LHCN-M2 (cell line): Measurements from ENCODE around the genes KIAA0930 and FBLN1.

GRCh38 chr22:43998793-43999439 is 25.2 kb upstream of the PARVB start:
- RAMPAGE, long total RNA = no peak

- RAMPAGE, long total RNA = no peak
Observed at GRCh38 chr22:44011952-44012606, 12.0 kb upstream of the PARVB start.

DNA sequence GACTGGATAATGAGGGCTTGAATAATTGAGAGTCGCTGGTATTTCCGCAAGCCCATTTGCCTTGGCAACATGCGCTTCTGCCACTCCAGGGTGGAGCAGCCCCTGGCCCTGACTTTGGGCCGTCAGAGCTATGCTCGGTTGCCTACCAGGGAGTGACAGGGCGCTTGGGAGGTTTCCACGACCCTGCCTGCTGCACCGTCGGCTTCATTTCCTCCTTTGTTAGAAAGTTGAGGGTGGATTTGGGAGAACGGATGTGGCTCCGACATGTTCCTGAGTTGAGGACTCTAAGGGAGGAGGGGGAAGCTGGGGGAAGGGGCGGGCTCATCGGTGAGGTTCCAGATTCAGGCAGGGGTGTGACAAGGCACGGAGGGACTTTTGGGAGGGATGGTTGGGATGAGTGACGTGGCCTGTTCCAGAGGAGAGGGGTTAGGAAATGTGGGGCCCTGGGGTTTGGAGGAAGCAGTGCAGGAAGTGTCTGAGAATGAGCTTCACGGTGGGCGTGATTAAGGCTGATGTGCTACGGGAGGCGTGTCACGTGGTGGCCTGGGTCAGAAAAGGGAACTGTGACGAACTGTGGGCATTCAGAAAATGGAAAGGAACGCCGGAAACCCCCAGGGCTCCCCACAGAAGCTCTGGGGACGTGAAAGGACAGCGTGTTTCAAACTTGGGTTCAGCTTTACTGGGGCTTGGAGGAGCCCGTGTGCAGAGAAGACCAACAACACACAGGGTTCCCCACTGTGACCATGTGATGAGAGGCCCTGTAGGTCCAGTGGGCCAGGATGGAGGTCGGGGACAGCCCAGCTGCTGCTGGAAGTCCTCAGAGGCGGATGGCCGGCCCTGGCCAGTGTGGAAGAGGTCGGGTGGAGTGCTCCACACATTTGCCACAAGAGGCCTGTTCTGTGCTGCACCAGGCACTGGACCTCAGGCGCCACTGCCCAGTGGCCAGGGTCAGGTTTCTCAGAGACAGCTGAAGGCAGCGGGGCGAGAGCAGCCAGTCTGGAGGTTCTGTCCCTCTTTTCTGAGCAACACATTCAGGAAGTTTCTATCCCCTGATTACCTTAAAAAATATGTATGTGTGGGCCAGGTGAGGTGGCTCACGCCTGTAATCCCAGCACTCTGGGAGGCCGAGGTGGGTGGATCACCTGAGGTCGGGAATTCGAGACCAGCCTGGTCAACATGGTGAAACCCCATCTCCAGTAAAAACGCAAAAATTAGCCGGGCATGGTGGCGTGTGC is 2.9 kb downstream of the PARVB start:
- RAMPAGE, long total RNA = no peak

DNA sequence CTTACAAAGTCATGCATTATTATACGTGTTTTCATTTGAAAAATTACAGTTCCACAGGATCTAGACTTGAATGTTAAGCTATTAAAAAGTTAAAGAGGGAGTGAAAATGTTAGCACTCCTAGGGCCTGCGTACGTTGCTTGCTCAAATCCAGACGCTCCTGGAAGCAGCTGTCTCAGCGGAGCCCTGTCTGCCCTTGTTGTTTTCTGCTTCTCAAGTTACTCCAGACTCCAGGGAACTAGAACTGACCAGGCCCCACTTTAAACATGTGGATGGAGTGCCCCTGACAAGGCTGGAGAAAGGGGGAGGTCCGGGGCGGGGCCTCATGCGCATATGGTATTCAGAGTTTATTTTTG is 9.6 kb downstream of the PARVB start:
- RAMPAGE, long total RNA = no peak

DNA sequence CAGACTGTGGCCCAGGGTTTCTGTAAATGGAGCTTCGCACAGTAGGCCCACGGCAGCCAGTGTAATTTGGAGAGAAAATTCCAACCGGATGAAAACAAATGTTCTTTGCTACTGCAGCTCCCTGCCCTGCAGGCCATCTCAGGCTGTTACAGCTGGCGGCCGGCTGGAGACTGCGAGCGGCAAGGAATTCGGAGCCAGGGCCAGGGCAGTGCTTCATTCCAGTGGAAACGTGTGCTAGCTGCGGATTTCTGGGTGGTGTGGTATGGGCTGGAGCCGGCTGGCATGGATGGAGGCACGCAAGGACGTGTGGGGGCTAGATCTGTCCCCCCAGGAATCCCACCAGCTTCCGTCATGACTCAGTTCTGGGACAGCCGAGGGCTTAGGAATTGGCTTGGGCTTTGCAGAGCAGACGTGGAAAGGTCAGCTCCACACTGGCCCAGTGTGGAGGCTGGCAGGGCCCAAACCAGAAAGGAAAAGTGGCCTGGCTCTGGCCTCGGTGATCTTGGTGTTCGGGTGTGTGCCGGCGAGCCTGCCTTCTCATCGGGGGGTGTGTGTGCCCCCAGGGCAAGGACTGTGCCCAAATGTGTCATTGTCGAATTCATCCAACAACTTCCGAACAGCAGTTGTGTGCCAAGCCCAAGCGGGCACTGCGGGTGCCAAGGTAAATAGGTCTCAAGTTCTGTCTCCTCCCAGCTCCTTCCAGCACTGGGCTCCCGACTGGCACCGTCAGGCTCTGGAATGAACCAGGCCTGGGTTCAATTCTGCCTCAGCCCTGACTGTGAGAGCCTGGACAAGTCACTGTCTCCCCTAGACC is 48.1 kb upstream of the SHISAL1 start:
- RAMPAGE, long total RNA = no peak

- RAMPAGE, long total RNA = no peak
Observed at GRCh38 chr22:44494382-44495009, 3.5 kb downstream of the RTL6 start.

DNA sequence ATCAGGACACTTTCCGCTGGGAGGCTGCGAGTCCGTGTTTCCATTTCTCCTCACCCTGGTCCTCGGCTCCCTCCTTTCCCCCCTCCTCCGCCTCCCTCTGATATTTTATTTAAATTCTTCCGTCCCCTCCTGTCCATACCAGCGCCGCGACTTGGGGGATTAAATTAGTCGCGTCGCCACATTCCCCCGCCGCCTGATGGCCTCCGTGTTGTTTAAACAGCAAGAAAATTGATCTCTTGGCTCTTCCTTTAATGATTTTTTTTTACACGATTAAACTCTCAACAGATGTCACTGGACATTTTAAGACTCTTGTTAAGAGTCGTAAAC is 444 bp upstream of the PHF21B start:
- RAMPAGE, long total RNA = no peak

- RAMPAGE, long total RNA = no peak
Observed at GRCh38 chr22:45240446-45241415, at the start of gene KIAA0930. Gene KIAA0930, minus strand, starts transcription at chr22:45240894.

DNA sequence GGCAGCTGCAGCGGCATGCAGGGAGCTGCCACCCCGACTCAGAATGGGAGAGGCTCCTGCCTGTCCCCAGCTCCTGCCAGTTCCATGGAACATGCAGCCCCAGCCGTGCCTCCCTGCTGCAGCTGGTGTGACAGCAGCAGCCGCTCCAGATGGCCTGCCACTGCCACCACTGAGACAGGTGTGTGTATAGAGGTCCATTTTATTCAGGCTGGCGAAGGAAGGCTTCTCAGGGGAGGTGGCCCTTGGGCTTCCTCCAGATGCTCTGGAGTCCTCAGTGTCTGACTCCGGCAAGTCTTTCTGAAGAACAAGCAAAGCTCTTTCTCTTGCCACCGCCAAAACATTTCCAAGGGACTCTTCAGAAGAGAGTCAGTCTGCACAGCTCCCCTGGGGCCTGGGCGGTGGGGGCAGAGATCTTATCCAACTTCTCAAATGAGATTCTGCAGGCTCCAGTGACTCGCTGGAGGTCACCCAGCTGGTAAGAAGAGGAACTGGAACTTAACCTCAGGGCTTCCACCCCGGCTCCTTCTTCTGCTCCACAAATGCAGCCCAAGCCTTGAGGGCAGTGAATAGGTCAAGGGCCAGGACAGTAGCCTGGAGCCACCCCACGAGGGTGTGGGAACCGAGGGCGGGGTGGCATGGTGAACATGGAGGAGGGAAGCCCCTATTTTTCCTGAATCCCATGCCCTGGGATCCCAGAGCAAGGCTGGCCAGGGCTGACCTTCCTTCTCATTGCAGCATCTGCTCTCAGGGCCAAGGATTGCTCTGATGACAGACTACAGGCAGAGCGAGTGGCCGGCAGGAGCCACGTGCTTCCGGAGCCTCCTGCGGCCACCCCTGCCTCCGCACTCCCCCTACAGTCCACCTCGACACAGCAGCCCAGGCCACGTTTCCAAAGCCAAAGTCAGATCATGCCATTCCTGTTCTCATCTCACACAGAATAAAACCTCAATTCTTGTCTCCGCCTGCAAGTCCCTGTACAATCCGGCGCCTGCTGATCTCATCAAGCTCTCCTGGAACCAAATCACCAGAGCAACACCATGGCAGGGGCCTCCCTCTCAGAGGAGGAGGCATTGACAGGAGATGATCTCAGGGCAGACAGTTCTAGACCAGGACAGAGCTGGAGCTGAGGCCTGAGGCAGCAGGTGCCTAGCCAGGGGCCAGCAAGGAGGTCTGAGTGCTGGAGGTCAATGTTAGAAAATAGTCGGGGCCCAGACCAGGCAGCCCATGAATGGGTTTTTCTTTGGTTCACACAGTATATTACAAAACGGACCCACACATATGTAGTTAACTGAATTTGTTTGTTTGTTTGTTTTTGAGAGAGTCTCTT is 21.2 kb upstream of the UPK3A start:
- RAMPAGE, long total RNA = no peak

DNA sequence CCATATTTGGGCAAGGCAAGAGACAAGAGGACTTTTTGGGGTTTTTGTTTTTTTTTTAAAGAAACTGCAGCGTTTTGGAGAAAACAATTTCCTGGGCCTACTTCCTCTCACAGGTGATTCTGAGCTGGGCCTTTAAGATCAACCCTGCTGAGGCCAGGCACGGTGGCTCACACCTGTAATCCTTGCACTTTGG is 4.7 kb upstream of the UPK3A start:
- RAMPAGE, long total RNA = no peak

DNA sequence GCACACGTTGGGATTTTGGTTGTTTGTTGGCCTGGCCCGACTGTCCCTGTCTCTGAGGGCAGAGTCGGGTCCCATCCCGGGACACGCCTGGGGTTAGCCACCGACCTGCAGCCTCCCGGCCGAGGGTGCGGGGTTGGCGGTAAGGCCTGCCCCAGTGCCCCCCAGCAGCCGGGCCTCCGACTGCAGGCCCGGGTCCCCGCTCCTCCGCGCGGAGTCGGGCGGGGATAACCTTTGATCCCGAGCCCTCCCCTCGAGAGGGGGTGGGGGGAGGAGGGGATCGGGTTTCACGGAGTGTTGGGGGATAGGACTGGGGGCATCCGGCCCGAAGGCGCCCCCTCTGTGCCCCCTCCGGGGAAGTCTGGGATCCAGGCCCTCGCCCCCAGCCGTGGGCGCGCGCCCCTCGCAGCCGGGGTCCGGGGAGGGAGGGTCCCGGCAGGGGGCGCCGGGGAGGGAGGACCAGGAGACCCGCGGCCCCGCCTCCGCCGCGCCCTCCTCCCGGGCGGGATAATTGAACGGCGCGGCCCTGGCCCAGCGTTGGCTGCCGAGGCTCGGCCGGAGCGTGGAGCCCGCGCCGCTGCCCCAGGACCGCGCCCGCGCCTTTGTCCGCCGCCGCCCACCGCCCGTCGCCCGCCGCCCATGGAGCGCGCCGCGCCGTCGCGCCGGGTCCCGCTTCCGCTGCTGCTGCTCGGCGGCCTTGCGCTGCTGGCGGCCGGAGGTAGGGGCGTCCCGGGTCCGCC is at the start of gene FBLN1:
Gene FBLN1 (plus strand): TSS at position 534 of the 737 bp plus-strand sequence.
- RAMPAGE, long total RNA = no peak

- RAMPAGE, long total RNA = no peak
Observed at GRCh38 chr22:45524788-45525281, 22.2 kb downstream of the FBLN1 start.

DNA sequence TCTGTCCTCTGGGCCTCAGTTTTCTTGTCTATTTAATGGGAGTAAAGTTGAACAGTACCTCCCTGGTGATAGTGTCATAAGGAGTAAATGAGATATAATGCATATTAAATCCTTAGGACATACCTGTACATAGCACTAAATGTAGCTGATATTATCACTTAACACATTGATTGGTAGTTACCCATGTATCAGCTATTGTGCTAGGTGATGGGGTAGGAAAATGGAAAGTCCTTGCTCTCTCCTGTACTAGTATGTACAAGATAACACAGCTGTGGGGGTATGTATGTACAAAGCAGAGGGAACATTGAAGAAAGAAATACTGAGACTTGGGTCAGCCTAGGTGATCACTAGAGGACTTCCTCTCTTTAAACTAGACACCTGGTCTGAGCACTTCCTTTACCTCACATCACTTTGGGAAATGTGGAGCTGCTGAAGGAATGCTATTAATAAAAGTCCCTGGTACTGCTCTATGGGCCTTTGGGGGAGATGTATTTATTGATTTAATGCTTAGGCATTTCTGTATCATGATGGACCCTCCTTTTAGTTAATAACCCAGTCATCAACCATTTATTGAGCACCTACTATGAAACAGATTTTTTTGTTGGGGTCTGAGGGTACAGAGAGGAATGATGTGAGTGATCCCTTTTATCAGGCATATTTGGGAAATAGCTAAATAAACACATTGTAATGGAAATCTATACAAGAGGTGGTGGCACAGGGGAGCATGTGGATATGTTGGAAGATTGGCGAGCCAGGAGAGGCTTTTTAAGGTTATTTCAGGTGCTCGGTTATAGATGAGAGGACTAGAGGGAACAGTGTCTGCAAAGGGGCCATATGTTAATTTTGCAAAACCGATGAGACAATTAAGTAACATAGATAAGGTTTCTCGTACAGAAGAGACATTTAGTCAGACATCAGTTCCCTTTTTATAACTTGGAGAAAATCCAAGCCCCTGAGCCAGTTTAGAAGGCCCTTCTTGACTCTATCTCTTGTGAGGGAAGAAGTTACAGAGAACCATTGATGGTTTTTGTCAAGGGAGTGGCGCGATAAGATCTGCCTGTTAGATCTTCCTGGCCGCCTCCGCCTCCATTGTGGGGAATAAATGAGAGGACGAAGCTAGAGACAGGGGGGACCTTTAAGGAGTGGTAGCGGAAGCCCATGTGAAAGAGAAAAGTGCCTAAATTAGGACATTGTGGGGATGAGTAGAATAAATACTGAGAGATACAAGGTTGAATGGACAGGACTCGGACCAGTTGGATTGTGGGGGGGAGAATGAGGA is 1.8 kb downstream of the ATXN10 start:
- RAMPAGE, long total RNA = no peak

- RAMPAGE, long total RNA = no peak
Observed at GRCh38 chr22:45756953-45757623, 85.5 kb downstream of the ATXN10 start.

- RAMPAGE, long total RNA = no peak
Observed at GRCh38 chr22:45825782-45826267, 151.1 kb downstream of the WNT7B start.

- RAMPAGE, long total RNA = no peak
Observed at GRCh38 chr22:45919397-45919871, 57.5 kb downstream of the WNT7B start.

DNA sequence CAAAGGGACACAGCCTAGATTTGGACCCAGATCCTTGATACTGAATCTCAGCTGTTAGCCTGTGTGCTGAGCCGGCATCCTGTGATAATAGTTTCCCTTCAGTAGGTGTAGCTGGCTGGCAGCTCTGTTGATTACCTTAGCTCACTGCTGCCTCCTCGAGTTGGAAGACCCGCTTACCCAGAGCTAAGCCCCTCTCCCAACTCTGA is 59.7 kb upstream of the WNT7B start:
- RAMPAGE, long total RNA = no peak

DNA sequence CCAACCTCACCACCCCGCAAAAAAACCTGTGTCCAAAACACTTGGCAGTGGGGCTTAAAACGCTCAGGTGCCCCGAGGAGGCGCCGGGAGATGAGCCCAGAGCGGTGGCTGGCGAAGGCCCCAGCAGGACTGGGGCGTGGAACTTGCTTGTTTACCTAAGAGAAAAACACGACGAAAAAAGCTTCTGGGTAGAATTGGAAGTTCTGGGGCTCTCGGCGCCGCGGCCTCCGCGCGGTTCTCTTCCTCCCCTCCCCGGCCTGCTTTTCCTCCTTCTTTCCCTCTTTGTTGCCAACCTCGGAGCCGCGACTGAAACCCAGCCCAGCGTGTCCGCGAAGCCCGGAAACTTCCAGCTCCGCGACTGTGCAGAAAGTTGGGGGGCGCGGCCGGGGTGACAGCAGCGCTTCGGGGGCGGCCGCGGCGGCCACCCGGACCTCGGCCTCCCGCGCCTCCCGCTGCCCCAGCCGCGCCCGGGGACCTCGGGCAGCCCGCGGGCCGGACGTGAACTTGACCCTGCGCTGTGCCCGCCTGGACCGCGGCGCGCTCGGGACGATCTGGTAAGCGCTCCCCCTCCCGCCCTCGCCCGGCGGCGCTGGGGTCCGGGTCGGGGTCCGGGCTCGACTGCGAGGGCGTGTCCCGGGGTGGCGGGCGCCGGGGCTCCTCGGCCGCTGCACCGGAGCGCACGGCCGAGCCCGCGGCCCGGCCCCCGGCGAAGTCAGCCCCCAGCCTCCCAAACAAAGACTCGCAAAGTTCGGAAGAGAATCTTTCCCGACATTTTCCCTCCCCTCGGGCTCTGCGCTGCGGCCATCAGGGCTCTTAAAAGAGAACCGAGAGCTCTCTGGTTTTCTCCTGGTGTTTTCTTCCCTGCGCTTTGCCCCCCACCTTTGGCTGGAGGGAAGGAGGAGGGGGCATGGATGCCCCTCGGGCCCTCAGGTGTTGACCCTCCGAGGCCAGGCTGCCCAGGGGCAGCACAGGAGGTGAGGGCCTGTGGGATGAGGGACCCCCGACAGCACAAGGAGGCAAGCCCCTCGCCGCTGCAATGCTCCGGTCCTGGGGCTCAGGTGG is 67.8 kb upstream of the WNT7B start:
- RAMPAGE, long total RNA = no peak

DNA sequence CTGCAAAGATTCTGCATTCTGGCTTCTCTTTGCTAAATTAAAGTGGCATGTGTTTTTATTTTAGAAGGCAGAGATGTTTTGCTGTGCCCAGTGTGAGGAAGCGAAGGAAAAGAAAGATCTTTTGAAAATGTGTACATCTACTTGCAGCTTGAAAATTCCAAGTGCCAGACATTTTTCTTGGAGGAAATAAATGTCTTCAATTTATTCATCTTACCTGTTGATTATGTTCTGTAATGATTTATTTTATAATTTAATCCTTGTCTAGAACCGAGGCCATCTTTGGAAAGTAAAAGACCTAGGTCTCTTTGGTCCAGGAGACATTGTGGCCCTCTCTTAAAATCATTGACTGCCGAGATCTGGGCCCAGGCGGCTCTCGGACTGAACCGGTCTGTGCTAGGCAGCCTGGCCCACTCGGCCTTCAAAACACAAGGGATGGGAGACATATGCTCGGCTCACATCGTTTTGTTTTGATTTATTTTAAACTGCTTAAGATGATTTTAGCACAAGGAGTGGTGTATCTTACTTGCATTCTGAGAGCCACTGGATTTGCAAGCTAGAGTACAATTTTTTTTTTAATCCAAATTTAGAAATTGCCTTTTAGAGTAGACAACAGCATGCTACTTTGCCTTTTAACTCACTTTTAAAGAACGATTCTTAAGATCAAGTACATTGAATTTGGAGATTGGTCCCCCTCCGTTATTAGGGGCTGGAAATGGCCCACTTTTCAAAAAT is 80.2 kb upstream of the WNT7B start:
- RAMPAGE, long total RNA = no peak

- RAMPAGE, long total RNA = no peak
Observed at GRCh38 chr22:46070563-46071247, 79.6 kb upstream of the PPARA start.